T47D (cell line): ENCODE measurements around a stretch of chr9.

- RRBS = 69% methylated on average over 6 of the region's 8 CpGs
These were observed 53.1 kb downstream of the WHRN start for GRCh38 chr9:114452061-114452619.

DNA sequence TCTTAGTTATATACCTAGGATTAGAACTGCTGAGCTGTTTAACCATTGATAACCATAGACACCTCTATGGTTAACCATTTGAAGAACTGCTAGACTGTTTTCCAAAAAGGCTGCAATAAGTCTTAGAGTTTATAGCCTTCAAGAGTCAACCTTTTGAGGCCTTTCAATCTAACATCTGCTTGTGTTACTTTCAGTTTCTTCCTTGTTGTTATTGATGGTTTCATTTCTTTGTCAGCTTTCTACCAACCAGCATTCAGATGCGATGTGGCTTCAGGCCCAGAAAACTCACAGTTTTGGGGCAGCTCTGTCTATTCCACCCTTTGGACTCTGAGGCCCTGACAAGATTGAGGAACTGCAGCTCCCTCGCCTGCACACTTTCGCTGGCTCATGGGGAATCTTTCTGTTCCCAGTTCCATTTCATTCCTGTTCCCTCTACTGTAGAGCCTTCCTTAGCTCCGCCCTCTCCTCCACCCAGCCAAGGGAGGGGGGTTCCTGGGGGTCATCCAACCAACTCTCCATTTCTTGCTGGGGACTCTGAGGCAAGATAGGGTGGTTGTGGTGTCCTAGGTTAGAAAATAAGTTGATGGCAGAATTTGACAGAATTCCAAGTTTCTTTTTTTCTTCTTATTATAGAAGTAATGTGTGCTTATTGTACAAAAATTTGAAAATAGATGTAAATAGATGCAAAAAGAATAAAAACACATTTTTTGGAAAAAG lies 13.4 kb upstream of the WHRN start:
- RRBS = no CpG with 5 or more reads among the region's 4 CpGs

GRCh38 chr9:114721325-114722043 lies 39.5 kb upstream of the TEX48 start:
- RRBS = no CpG with 5 or more reads among the region's 12 CpGs

- RRBS = no CpG with 5 or more reads among the region's 7 CpGs
These were observed 35.5 kb downstream of the TNFSF8 start for GRCh38 chr9:114894697-114895481.

DNA sequence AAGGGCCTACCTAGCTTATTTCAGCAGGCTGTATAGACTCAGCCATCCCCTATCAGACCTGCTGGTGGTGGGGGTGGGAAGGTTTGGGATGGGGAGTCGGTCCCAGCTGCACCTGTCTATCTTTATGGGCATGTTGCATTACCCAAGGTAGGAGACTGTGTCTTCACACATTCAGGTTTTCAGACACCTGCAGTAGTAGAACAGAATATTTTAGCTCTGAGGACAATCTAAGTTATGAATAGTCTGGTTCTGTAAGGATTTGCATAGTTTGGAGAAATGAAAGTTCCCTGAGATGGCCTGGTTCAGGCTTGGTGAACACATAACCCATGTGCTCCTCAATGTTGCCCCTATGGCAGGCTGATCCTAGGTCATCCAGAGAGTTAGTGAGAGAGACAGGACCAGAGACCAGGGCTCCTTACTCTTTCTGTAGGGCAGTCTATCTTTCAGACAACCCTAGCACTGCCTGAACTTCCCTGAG lies 20.8 kb downstream of the TNFSF8 start:
- RRBS = no CpG with 5 or more reads among the region's 1 CpG

DNA sequence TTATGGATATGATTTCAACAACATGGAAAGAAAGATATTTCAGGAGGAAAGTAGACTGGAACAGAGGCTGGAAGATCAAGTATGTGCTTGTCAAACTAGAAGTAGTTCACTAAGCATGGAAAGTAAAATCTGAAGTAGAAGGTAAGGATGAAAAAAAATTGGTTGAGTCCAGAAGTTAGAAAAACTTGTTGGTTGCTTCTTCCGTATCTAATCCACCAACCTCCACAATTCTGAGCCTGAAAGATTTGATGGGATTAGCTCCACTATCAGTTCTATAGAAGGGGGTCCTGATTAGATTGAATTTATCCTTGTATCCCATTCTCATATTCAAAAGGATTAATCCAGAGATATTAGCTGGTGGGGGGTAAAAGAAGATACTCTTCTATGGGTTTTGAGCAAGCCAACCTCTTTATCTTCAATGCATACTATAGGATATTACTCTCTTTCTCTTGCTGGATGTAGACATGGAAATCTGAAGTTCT lies 392.9 kb upstream of the PAPPA start:
- RRBS = no CpG with 5 or more reads among the region's 1 CpG

- RRBS = no CpG with 5 or more reads among the region's 4 CpGs
These were observed 229.8 kb upstream of the PAPPA start for GRCh38 chr9:115923590-115924311.

- RRBS = no CpG with 5 or more reads among the region's 1 CpG
These were observed 214.2 kb upstream of the PAPPA start for GRCh38 chr9:115939432-115939790.

DNA sequence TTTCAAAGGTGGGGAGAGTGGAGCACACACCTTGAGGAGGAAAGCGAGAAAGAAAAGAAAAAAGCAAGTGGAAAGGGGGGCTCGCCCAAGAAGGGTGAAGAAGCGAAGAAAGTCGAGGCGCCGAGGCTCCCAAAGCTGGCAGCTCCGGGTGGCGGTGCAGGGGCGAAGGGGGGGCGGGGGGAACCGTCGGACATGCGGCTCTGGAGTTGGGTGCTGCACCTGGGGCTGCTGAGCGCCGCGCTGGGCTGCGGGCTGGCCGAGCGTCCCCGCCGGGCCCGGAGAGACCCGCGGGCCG lies 337 bp downstream of the PAPPA start:
- RRBS = no CpG with 5 or more reads among the region's 25 CpGs

GRCh38 chr9:116304017-116304425 lies 150.4 kb downstream of the PAPPA start:
- RRBS = no CpG with 5 or more reads among the region's 3 CpGs

DNA sequence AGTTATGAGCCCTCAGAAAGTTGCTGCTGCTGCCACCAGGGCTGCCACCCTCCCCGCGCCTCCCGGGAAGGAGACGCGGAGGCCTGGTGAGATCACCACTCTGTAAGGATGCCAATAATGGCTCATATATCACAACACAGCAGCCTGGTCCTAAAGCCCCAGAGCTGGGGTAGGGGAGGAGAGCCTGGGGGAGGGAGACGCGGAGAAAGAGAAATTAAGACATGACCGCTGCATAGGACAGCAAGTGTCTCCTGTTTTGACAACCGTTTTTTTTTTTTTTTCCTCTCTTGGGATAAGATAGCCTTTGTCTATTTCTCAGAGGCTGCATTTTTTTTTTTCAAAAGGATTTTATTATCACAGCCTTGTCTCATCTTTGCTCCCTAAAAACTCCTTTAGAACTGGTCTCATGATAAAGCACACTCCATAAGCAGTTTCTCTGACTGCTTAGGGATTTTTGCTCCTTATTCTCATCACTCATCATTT lies 211.7 kb downstream of the PAPPA start:
- RRBS = no CpG with 5 or more reads among the region's 9 CpGs

GRCh38 chr9:116756916-116757318 lies 69.8 kb downstream of the TRIM32 start:
- RRBS = no CpG with 5 or more reads among the region's 5 CpGs

DNA sequence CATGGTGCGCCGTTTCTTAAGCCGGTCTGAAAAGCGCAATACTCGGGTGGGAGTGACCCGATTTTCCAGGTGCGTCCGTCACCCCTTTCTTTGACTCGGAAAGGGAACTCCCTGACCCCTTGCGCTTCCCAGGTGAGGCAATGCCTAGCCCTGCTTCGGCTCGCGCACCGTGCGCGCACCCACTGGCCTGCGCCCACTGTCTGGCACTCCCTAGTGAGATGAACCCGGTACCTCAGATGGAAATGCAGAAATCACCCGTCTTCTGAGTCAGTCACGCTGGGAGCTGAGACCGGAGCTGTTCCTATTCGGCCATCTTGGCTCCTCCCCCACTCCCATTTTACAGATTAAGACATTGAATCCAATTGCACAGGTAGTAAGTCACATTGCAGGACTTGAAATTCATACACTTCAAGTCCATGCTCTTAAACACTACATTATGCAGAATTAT lies 343.1 kb downstream of the ASTN2 start:
- RRBS = 67% methylated on average over 3 of the region's 22 CpGs

DNA sequence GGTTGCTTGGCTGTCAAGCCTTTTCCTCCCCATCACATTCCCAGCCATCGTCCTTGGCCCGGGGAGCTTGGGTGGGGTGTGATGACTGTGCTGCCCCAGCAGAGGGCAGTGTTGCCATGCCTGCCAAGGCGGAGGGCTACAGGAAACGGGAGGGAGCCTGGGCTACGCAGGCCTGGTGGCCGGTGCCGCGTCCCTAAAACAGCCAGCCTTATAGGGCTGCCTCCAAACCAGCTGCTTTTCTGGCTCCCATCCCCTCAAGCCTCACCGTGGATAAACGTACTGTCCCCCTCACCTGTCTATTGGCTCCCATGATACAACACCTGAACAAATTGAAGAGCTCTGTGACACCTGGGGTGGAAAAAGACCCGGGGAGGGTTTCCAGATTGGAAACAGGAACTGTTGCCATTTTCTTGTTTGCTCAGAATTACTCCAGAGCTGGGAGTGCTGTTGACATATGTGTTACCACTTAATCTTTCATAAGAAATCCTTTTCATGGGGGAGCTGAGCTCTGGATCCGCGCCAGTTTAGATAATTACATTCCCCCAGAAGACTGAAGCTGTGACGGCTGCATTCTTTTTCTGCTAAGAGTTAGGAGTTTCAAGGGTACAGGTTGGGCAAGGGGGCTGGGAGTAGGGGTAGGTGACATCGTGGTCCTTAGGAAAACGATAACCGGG lies 72.9 kb upstream of the ASTN2 start:
- RRBS = 1% methylated on average over 4 of the region's 17 CpGs

GRCh38 chr9:118808927-118810019 lies 560.0 kb downstream of the BRINP1 start:
- RRBS = 3% methylated on average over 2 of the region's 62 CpGs

DNA sequence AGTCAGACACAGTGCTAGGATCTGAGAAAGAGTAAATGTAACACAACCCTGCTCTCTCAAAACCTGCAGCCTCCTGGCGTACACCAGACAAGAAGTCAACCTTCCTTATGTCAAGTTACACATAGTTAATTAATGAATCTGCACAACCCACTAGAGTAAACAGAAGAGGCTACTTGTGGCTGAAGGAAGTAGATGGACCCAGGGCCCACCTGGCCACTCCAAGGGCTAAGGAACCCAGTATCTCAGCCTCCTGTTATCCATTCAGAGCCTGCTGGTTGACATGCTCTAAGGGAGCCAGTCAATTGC lies 450.3 kb downstream of the CDK5RAP2 start:
- RRBS = no CpG with 5 or more reads among the region's 1 CpG

DNA sequence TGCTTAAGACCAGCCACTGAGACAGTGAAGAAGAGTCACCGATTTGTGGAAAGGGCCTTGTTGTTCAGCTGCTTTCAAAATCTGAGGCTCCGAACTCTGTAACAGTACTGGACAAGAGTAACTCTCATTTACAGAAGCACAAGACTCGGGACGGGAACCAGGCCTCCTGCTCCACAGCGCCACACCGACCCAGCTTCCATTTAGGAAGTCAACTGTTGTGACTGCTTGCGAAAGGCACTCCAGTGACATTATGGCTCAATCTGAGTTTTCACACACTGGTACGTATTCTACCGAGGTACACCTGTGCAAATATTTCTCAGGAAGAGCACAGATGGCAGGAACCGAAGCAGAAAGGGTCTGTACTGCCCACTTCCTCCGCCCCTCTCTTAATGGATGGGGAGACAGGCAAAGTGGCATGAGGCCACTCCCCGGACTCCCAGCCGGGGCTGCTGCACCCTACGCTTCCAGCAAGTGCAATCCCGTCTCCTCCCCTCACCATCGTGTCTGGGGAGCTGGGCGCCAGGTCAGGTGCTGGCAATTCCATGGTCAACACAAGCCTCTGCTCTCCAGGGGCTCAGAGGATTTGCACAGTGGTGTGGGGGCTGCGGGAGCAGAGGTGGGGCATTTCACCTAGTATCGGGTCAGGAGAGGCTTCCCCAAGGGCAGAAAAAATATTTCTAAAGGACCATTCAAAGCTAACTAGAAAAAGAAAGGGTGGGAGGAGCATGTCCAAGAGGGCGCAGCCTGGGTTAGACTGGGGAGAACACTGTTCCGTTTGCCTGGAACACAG lies 192.1 kb downstream of the CDK5RAP2 start:
- RRBS = no CpG with 5 or more reads among the region's 21 CpGs

GRCh38 chr9:120471525-120472181 lies 108.3 kb downstream of the CDK5RAP2 start:
- RRBS = no CpG with 5 or more reads among the region's 9 CpGs

DNA sequence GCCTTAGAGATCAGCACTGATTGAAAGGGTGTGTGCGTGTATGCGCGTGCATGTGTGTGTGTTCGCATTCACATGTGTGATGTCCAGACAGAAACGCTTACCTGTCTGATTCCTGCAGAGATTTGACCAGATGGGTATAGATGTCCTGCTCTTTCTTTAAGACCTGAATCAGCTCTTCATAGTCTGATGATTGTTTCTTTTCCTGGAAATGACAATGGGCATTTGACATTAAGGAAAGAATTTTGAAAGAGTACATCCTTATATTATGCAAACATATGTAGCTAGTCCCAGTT lies 102.8 kb downstream of the CDK5RAP2 start:
- RRBS = no CpG with 5 or more reads among the region's 5 CpGs

DNA sequence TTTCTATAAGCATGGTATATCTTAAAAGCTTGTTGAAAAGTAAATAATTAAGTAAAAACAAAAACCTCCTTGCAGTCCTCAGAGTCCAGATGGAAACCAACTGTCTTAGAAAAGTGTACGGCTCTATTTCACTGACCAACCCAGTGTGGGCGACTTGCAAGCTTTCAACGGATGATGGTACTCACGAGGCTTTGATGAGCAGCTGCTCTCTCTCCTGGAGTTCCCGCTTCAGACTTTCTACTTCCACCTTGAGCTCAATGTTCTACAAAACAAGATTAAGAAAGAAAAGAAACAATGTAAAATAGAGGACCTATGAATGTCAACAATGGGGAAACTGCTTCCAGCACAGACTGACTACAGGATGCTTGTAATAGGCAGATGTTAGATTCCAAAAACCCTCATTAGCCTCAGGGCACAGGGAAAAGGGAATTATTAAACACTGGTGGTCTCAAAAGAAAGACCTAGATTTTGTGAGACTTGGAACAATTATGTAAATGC lies 34.4 kb downstream of the CDK5RAP2 start:
- RRBS = no CpG with 5 or more reads among the region's 5 CpGs